A172 (cell line): ENCODE data around the gene ZNF717.

DNA sequence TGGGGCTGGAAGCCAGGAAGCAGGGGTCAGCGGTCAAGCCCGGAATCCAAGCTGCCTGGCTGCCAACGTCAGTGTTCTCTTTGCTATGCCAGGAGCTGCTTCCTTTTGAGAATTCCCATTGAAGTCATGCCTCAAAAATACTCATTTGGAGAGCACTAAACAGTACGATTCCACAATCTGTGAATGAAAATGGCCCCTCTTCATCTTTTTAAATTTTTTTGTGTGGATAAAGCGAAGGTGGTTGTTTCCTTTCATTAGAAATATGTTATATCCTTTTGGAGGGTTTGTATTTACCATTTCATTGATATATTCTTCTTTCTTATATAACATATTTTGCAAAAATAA, 386.3 kb downstream of the SHQ1 start:
- RAMPAGE, long total RNA: no peak

DNA sequence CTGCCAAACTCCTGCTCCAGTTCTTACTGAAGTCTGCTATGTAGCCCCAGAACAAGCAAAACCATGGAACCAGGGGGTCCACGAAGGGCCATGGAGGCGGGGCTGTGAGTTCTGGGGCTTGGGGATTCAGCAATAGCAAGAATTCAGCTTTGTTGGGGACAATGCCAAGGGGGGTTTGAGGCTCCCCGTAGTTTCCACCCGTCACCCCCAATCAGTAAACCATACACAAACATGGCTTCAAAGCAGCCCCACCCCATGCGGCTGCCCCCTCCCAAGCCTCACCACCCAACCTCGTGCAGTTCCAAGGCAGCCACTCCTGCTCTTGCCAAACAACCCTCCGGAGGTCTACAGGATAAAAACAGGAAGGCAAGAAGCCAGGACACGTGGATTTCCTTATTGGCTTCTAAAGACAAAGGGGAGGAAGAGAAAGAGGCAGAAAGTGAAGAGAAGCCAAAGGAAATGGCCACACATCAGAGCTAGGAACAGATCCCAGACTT, 121.1 kb downstream of the SHQ1 start:
- RAMPAGE, long total RNA: no peak

DNA sequence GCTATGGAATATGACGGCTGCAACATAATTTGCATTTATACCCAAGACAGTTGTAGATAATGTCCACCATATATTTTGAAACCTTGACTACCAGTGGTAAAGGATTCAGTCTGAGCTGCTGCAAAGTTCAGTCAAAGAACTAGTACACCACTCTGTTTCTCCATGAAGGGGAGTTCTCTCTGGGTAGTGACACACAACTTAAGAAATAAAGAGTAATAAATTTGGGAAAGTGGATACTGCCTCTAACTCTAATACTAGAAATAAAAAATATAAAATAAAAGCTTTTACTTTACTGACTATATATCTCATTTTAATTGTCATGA, 94.5 kb downstream of the SHQ1 start:
- RAMPAGE, long total RNA: no peak

DNA sequence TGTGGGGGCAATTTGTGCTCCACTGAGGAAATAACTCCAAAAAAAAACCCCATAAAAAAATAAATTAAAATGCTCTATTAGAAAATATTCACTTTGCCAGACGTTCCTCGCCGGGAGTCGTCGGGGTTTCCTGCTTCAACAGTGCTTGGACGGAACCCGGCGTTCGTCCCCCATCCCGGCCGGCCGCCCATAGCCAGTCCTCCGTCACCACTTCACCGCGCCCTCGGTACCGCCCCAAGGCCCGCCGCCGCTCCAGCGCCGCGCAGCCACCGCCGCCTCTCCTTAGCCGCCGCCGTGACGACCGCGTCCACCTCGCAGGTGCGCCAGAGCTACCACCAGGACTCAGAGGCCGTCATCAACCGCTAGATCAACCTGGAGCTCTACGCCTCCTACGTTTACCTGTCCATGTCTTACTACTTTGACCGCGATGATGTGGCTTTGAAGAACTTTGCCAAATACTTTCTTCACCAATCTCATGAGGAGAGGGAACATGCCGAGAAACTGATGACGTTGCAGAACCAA, 41.0 kb downstream of the GXYLT2 start:
- RAMPAGE, long total RNA: no peak

DNA sequence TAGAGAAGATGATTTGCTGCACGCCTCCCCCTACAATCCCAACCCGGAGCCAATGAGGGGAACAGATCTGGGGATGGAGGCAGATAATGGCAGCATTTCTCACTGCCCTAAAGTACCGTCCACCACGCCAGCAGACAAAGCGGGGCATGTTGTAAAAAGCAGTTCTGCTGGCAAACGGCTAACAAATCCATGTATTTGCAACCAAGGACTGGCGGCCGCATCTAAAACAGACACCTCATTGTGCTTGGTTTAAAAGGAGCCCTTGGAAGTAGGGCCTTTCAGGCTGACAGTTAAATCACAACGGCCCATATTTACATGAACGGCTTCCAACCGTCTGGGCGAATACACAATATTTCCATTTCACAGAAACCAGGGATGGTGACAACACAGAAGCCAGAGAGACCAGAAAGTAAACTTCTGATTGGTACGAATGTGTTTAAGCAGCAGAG, 113.2 kb downstream of the PDZRN3 start:
- RAMPAGE, long total RNA: no peak

DNA sequence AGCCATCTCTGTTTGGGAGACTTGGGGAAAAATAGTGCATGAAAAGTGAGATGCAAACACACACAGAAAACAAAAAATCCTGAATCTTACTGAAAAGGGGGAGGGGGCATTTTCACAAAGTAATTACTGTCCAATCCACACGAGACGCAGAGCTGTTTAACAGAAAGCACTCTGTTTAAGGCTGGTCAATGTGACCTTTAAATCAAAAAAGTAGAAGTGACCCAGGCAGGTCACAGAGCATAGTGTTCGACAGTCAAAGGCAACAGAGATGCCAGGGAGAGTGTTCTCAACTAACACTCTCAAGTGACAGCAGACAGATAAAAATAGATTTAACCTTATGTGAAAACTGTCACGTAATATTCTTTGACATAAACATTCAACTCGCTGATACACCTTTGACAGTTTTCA, 15.6 kb downstream of the PDZRN3 start:
- RAMPAGE, long total RNA: no peak

DNA sequence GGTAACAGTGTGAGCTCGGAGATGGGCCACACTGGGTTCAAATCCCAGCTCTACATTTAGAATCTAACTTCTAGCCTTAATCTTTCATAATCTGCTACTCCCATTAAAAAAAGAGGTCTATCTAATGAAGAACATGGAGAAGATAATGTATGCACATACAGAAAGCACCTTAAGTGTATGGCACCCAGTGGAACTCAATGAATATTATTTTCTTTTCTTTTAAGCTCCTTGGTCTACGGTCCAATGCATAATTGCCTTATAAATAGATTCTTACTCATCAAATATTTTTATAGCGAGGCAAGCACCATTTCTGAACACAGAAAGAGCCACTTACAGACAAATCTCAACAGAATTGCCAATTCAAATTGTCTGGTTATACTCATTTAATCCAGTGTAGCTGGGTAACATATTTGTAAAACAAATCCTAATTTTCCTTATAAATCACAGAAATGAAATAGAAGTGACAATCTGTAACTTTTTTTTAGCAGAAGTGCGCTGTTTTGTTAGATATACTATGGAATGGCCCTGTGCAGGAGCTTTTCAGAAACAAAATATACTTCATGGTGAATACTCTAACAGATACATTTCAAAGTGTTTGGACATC, 6.3 kb downstream of the PDZRN3 start:
- RAMPAGE, long total RNA: no peak

GRCh38 chr3:73625338-73625976, 716 bp upstream of the PDZRN3 start:
- RAMPAGE, long total RNA: no peak

GRCh38 chr3:73805340-73805880, 180.7 kb upstream of the PDZRN3 start:
- RAMPAGE, long total RNA: no peak

DNA sequence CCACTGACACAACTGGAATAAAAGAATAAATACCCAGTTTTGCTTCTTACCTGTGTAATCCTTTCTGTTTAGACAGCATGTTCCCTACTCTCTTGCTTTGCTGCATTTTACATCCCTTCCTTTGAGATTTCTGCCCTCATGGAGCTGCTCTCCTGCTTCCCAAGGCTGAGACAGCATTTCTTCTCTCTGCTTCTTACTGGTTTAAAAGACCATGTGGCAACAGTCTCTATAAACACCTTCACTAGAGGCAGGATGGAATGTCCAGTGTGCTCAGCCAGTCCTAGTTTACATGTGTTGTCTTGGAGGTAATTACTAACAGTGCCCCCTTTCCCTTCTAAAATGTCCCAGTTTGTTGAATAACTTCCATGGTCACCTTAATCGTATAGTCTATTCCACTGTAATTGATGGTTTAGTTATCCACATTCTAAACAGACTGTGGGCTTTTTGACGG, 262.3 kb downstream of the CNTN3 start:
- RAMPAGE, long total RNA: no peak

DNA sequence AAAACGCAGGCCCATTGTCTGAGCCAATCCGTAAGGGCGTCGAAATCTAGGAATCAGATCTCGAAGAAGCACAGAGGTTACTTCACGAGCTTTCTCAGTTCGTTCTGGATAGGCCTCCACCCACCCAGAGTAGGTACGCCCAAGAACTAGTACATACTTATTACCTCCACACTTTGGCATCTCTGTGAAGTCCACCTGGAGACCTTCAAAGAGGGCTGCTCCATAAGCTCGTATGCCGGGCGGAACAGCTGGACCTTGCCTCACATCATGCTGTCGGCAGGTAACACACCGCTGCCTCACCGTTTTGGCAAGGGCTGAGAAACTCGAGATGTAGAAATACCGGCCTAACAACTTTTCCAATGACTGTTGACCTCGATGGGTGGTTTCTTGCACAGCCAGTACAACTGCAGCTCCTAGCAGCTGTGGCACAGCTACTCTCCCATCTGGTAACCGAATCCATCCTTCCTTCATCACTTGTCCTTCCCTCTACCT, 302.1 kb upstream of the FRG2C start:
- RAMPAGE, long total RNA: no peak

GRCh38 chr3:75422403-75422839, 241.7 kb upstream of the FRG2C start:
- RAMPAGE, long total RNA: no peak

- RAMPAGE, long total RNA: no peak
These were observed 228.5 kb upstream of the FRG2C start for GRCh38 chr3:75435233-75436342.

DNA sequence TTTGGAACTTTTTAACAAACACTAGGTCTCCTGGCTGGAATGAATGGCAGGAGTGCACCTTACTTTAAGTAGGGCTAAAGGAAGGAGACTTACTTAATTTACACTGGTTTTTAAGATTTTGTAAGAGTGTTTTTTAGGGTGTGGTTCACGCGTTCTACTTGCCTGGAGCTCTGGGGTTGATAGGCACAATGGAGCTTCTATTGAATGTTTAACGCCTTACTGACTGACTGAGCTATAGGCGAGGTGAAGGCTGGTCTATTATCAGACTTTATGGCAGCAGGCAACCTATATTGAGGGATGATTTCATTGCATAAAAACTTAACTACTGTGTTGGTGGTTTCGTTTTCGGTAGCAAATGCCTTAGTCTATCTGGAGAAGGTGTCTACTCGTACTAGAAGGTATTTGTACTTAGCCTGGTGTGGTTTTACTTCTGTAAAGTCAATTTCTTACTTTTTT, 162.1 kb upstream of the FRG2C start:
- RAMPAGE, long total RNA: no peak

GRCh38 chr3:75575255-75575533, 88.9 kb upstream of the FRG2C start:
- RAMPAGE, long total RNA: no peak

DNA sequence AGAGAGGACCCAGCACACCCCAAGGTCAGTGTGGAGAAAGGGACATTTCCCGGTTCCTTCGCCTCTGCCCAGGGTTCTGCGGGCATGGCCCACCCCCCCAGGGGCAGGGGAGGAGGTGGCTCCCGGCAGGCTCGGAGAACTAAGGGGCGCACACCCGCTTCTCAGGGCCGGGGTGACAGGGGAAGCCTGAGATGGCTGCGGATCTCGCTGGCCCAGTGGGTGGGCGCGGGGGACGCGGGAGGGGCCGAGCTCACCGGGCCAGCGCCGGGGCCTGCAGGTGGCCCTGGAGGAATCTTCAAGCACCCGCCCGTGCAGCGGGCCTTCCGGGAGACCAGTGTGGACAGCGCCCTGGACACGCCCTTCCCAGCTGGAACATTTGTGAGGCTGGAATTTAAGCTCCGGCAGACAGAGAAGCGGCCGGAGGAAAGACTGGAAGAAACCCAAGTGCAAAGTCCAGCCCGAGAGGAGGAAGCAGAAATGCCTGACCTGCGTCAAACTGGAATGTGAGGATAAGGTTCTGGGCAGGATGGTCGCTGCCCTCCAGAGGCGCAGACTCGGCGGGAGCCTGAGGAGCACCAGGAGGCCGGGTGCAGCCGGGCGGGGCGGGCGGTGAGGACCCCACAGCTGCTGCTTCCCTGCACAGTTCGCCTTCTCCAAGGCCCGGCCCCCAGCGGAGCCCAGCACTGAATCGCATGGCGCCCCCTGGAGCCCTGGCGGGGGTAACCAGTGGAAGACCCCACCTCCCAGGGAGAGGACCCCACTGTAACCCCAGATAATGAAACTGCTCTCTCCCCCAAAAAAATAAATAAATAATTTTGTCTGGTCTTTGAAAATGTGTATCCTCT, 5.6 kb upstream of the FRG2C start:
- RAMPAGE, long total RNA: no peak

DNA sequence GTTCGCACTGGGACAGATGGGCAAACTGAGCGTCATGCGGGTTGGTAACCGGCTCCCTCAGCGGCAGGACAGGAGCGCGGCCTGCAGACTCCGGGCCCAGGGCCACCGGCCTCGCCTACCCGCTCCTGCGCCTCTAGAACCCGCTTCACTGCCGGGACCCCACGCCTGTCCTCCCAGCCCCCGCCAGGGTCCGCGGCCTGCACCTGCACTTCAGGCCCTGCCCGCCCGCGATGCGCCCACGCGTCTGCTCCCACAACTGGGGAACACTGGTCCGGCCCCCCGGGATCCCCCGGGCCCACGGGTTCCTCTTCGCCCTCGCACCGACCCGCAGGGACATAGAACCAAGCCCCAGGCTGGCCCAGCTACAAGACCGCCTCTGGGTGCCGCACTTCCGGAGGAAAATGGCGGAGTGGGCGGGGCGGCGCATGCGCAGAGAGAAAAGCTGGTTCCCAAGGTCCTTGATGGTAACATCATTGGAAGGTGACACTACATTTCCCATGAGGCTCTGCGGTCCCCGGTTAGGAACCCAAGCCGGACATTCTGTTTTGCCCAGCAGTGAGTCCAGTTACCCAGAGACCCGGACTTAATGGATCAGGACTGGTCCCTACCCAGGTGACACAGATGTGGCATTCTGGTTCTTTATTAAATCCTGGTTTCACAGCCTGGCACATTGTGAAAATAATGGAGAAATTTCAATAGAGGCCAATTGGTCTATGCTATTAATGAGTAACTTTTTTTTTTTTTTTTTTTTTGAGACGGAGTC, at the start of gene ZNF717:
Gene ZNF717, minus strand, starts transcription at position 369 of the 763 bp plus-strand sequence.
- RAMPAGE, long total RNA: no peak

DNA sequence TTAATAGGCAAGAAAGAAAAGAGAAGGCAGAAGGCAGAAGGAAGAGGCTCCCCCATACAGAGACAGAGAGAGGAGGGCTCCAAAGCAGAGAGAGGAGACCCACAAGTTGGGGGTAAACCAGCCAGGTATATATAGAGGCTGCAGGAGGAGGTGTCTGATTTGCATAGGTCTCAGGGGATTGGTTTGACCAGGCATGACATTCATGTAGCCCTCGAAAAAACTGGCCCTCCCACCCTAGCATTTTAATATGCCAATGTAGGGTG, 1028.2 kb downstream of the ROBO2 start:
- RAMPAGE, long total RNA: no peak

- RAMPAGE, long total RNA: no peak
These were observed 829.4 kb downstream of the ROBO1 start for GRCh38 chr3:78938151-78939013.

GRCh38 chr3:81726674-81727252, 34.7 kb downstream of the GBE1 start:
- RAMPAGE, long total RNA: no peak